Measurements from ENCODE around the genes NRXN2 and MAP4K2.

- RRBS = no CpG with 5 or more reads among the region's 13 CpGs
Observed at GRCh38 chr11:64606186-64606632, 15.2 kb downstream of the SLC22A12 start.

DNA sequence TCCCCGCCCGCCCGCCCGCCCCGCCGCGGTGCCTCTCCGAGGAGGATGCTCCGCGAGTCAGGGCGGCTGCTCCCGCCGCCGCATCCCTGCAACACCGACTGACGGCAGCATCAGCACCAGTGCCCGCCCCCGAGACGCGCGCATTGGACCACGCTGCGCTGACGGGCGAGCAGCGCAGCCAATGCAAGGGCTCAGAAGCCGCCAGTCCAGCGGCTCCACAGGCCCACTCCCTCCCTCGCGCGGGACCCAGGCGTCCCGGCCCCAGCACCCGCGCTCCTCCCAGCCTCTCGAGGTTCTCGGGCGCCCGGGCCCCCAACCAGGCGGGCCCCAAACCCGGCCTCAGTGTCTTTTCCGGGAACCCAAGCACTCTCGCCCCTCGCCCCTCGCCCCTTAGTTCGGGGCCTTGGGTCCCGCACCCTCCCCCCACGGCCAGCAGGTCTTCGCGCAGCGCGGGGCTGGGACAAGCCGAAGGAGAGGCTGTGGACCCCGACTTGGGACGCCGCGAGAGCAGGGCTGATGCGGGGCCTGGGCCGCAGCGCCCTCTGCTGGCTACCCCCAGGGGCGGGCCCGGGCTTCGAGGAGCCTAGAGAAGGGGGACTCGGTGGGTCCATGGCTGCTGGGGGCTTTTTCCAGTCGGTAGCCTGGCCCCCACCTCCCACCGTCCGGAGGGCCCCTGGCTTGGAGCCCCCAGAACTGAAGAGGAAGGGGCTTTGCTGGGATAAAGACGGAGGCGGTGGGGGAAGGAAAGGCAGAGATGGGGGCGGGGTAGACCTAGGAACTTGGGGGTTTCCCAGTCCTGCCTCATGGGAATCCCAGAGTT lies at the start of gene NRXN2:
TSS of gene NRXN2 (minus strand) at position 100 of the 820 bp plus-strand sequence.
- RRBS = under 1% methylated on average over 13 of the region's 70 CpGs

DNA sequence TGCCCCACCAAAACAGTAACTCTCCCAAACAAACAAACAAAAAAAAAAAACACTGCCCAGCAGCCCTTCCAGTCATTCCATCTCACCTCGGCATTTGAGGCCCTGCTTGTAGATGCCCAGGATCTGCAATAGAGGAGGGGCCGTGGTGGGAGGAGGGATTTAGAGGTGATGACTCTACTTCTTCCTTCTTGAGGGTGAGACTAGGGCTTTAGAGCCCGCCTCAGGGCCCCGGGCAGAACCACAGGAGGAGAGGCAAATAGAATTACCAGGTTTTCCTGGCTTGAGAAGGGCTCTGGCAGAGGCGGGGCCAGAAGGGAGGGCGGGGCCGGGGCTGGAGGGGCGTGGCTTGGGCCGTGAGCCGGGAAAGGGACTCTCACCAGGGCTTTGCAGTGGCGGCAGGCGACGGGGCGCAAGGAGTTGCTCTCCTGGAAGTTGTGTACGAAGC lies 6.7 kb upstream of the NRXN2 start:
- RRBS = 9% methylated on average over 4 of the region's 15 CpGs

- RRBS = 1% methylated on average over 40 of the region's 102 CpGs
Observed at GRCh38 chr11:64744676-64745695, 1.0 kb upstream of the RASGRP2 start.

DNA sequence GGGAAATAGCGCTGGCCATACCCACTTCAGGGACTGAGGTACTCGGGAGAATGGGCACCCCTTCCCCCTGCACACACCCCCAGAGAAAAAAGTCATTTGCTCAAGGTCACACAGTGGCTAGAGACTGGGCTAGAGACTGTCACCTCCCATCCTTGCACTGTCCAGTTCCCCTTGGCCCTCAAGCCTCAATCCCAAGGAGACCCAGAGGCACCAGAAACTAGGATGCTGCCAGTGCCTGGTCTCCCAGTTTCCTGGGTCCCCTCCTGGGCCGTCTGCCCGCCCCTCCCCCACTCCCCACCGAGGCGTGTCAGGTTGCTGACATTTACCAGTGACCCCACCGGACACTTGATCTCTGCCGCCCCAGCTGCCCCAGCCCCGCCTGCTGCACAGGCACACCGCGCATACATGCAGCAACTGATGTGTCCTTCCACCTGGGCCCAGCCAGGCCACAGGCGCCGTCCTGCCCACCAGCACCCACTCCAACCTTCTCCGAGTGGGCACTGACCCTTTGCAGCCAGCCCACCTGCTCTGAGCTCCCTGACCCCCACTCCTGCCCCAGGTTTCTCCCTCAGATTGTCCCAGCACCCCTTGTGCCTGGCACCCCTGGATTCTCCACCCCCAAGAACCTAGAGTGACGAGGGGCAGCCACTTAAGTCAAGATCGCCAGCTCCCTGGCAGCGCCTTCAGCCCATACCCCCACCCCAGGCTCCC lies 683 bp downstream of the PYGM start:
- RRBS = no CpG with 5 or more reads among the region's 17 CpGs

GRCh38 chr11:64768980-64769878 lies 9.1 kb downstream of the SF1 start:
- RRBS = no CpG with 5 or more reads among the region's 15 CpGs

DNA sequence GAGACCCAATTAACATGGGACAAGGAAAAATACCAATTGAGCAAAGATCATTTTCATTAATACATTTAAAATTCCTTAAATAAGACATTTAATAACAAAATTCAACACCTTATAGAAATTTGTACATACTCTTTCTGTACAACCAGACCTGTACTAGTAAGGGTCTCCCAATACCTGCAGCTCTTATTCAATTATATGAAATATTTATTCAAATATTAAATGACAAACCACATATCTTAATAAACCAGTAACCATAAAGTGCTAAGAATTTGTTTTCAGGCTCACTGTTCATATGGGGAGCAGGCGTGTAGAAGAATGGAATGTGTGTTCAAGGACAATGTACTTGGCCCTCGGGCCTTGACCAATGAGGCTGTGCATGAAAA lies 4.4 kb downstream of the SF1 start:
- RRBS = no CpG with 5 or more reads among the region's 2 CpGs

DNA sequence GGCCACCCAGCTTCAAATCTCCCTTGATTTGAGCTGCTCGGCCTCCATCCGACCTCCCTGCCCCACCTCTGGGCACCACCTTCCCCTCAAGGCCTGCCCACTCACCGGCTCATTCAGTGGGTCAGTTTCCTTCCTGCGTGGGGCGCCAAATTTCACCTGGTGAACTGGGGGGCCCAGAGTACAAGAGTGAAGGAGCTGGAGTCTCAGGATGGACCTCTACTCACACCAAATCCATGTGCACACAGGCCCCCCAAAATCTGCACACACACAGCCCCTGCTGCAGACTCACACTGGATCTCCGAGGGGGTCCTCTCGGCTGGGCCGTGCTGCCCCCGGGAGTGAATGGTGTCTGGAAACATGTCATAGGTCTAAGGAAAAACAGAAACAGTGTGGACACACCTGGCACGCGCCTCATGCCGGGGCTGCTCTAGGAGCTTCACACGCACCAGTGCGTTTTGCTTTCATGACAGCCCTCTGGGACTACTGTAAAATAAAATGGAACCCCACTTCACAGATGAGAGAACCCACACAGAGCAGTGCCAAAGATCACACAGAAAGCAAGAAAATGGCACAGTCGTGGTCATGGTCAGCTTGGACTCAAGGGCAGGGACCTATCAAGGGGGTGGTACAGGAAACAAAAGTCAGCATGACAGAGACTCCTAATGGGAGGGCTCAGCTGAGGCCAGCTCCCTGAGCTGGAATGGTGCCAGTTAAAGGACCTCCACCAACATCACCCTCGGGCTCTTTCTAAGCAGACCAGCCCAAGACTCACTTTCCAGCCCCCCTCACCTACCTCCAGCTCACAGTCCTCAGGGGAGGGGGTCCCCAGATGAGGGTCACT lies 3.5 kb downstream of the MAP4K2 start:
- RRBS = 89% methylated on average over 4 of the region's 16 CpGs

- RRBS = 2% methylated on average over 68 of the region's 108 CpGs
Observed at GRCh38 chr11:64802771-64803939, at the start of gene MAP4K2. Gene MAP4K2, minus strand, starts transcription at chr11:64803214.

- RRBS = no CpG with 5 or more reads among the region's 6 CpGs
Observed at GRCh38 chr11:64848226-64848673, 3.8 kb upstream of the CDC42BPG start.

DNA sequence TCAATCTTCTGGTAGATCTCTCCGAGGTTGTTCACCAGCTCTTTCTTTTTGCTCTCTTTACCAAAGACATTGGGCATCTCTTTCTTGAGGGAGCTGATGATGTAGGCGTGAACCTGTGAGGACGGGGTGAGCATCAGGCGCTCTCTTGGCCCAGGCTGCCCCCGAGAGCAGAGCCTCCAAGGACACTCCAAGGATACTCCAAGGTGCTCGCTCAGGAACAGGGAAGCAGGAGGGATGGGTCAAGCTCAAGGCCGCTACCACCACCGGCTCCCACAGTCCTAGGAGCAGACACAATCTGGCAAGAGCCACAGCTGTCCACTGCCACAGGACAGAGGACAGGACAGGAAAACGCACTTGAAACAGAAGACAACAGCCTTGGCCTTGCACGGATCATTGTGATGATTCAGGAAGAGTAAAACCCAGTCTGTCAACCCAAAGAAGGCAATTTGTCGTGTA lies 10.9 kb upstream of the CDC42BPG start:
- RRBS = no CpG with 5 or more reads among the region's 11 CpGs

DNA sequence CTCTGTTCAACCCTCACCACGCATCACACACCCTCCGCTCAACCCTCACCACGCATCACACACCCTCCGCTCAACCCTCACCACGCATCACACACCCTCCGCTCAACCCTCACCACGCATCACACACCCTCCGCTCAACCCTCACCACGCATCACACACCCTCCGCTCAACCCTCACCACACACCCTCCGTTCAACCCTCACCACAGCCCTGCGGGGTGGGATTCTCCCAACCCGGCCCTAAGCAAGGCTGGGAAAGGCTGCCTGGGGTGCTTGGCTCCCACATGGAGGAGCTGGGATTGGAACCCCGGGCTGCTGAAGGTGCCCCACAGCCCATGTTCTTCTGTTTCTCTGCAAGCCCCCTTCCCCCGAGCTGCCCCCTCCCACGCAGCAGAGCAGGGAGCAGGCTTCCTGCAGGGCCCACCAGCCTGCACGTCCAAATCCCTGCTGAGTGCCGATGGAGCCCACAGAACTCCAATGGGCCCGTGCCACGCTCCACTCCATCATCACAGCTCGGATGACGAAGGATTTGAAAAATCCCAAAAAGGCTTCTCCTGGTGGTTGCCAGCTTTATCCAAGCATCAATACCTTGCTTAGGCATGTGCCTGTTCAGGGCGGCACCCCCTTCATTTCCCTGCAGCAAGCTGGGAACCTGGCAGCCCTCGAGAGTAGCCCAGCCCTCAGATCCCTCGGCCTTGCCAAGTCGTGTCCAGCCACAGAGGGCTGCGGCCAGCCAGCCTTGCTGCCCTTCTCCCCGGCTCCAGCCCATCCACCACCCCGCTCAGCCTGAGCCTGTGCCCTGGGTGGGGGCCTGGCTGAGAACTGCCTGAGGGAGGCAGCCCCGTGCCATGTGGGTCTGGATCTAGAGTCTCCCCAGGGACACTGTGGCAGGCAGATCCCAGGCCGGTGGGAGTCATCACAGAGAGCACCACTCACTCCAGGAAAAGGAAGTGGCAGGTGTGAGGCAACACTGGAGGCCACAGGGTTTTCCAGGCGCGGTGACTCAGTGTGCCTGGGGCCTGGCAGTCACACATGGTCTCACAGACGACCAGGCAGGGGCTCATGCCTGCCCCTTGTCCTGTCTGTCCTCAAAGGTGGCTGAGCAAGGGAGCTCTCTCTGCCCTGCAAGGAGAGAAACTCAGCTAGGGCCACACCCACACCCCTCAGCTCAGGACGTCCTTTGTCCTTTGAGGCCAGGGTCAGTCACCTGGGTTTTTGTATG lies 11.8 kb upstream of the CDC42BPG start:
- RRBS = 87% methylated on average over 2 of the region's 35 CpGs

DNA sequence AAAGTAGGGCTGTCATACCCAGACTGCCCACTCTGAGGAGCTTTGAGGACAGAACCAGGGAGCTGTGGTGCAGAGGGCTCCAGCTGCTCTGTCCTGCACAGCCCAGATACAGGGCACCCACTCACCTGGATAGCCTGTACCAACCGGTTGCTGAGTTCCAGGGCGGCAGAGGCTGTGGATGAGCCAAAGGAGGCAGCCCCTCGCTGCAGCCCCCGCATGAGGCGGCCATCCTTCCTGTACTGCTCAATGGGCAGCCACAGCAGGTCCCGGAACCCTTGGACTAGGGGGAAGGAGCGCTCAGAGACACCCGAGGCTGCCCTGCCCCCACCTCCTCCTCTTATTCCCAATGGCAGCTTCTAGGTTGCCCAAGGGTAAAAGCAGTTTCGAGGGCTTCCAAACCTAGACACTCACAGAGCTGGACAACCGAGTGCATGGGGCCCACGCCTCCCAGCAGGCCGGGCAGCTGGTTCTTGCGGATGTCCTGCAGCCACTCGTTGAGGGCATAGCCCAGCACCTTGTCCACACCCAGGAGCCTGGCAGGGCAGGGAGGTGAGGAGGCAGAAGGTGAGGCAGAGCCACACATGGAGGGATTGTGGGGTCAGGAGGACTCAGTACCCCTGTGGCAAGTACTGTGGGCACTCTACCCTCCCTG lies 18.0 kb upstream of the EHD1 start:
- RRBS = no CpG with 5 or more reads among the region's 14 CpGs

- RRBS = no CpG with 5 or more reads among the region's 12 CpGs
Observed at GRCh38 chr11:64908295-64908688, 8.7 kb downstream of the ATG2A start.

GRCh38 chr11:64932959-64933441 lies 2.7 kb downstream of the GPHA2 start:
- RRBS = no CpG with 5 or more reads among the region's 5 CpGs

DNA sequence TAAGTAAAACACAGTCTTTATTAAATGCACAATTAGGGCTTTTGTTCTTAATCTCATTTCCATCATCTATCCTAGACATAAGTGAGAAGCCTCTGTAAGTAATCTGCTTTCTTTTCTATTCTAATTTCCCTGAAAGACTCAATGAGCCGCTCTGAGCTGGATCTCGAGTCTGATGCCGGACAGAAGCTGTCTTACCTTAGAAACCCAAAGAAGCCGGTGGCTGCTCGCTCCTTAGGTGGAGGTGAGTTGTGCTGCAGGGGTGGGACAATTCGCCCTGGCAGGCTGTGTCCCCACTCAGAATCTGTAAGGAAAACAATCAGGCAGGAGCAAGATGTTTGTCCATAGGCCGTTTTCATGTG lies 3.8 kb upstream of the GPHA2 start:
- RRBS = no CpG with 5 or more reads among the region's 7 CpGs

DNA sequence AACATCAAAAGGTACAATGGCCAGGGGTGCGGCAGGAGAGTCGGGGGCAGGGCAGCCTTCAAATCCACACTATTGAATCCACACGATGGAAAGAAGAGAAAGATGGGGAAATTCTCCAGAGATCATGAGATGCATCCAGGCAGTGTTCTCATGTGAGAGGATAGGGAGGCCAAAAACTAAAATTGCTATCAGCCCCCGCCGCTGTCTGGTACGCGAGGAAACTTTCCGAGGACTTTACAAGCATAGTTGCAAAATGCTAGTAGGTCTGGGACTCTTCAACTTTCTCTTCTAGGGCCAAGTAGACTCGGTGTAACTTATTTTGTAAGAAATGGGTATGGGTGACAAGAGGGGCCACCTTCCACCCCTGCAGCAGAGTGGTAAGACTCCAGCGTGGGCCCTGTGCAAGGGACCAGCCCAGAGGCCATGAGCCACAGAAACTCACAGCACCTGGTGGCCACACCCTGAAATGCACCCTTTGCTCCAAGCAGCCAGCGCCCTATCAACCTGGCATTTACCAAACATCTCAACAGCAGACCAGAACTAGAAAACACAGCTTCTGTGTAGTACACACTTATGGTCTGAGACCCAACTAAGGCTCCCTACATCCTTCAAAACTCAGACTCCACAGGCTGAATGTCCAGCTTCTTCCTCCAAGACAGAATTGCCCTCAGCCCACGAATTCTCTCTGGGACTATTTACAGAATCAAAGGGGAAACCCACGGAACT lies 5.8 kb downstream of the CDCA5 start:
- RRBS = no CpG with 5 or more reads among the region's 13 CpGs

DNA sequence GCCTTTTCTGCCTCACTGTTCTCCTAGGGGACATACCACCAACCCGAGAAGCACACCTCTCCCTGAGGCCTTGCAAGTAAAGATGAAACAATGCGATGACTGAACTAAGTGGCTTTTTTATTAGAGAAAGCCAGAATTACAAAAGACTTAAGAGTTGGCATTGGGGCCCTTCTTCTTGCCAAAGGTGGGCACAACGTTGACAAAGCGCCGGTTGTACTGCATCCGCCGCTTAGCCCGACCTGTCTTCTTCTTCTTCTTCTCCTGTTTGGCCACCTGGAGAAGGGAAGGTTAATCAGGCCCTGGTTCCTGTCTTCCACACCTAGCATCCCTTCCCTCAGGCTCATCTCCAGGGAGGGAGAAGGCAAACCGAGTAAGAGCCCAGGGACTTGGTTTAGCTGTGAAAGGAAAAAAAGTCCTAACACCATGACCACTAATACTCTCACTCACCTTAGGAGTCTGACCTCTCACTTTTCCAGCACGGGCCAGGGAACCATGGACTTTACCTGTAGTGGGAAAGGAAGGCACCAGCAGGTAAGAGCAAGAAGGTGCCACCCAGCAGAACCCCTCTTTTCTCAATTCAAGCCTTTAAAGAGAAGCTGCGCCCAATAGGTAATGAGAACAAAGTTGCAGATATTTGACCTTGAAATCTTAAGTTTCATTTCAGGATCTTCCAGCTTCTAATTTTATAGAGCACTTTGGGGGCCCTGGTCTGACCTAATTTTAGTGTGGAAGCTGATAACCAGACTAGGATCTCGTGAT lies 1.2 kb downstream of the FAU start:
- RRBS = no CpG with 5 or more reads among the region's 12 CpGs

DNA sequence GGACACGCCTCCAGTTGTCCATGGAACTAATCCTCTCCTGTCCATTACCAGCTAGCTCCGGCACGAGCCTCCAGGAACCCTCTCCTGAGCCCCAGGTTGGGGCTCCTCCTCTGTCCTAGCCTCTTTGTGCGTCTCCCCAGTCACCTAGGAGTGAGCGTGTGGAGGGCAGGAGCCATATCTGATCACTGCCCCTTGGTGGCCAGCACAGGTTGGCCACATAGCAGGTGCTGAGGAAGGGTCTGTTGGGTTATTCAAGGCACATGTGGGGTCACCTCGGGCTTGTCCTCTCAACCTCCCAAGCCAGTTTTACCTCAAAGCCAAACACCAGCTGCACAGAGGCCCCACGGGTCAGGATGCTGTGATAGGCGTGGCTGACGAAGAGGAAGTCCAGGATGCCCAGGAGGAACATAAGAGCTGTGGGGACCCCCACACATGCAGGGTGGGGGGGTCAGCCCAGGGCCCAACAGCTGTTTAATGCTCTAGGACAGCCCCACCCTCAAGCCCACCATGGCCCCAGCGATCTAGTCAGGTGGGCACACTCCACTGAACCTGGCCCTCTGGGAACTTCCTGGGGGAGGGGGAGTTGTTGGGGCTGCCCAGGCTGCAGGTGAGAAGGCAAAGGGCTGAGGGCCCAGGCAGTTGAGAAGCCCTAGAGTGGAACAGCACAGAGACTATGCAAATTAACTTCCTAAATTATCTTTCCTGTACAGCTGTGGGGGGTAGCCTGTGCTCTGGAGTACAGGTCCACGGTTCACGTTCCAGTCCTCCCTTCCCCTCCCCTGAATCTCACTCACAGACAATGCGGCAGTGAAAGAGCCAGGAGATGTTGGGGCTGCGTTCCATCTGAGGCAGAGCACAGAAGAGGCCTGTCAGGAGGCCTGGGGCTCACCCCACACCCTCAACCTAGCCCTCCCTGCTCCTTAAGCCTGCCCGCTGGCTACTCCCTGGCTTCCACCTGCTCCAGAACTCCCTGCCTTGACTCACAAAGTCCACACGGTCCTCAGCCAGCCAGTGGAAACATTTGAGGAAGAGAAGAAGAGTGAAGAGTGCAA lies 2.1 kb downstream of the SYVN1 start:
- RRBS = no CpG with 5 or more reads among the region's 16 CpGs

- RRBS = no CpG with 5 or more reads among the region's 11 CpGs
Observed at GRCh38 chr11:65220705-65221372, 39.1 kb downstream of the CAPN1 start.

Measured in foreskin fibroblast (primary cell).